ENCODE measurements around a stretch of chr6.

- RRBS: no CpG with 5 or more reads among the region's 2 CpGs
Observed at GRCh38 chr6:63806988-63807432, 171.4 kb downstream of the PHF3 start.

GRCh38 chr6:68559749-68560176 is 75.3 kb upstream of the ADGRB3 start:
- RRBS: no CpG with 5 or more reads among the region's 5 CpGs

DNA sequence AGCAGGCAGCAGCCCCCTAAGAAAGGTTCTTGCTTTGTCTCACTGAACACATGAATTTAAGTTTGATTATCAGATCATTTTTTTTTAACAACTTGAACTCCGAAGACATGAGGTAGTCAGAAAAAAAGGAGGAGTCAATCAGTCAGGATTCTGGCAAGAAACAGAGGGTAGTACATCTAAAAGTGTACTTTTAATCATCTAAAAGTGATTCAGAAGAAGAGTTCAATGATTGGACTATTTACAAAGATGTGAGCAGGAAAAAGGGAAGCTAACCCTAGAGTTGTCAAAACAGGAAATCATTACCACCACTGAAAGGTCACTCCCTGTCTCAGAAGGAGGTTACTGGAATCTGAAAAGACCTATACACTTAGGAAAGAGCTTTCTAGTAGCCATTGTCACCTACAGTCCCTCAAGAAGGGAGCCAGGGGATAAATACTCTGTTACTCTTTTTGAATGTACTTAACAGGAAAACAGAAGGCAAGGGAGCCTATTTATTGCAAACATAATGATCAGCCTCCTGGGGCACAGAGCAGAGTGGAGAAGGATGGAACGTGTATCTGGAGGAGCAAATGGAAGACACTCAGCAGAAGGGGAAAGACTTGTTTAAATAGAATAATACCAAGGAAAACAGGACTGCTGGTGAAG is 16.7 kb upstream of the LMBRD1 start:
- RRBS: no CpG with 5 or more reads among the region's 2 CpGs

DNA sequence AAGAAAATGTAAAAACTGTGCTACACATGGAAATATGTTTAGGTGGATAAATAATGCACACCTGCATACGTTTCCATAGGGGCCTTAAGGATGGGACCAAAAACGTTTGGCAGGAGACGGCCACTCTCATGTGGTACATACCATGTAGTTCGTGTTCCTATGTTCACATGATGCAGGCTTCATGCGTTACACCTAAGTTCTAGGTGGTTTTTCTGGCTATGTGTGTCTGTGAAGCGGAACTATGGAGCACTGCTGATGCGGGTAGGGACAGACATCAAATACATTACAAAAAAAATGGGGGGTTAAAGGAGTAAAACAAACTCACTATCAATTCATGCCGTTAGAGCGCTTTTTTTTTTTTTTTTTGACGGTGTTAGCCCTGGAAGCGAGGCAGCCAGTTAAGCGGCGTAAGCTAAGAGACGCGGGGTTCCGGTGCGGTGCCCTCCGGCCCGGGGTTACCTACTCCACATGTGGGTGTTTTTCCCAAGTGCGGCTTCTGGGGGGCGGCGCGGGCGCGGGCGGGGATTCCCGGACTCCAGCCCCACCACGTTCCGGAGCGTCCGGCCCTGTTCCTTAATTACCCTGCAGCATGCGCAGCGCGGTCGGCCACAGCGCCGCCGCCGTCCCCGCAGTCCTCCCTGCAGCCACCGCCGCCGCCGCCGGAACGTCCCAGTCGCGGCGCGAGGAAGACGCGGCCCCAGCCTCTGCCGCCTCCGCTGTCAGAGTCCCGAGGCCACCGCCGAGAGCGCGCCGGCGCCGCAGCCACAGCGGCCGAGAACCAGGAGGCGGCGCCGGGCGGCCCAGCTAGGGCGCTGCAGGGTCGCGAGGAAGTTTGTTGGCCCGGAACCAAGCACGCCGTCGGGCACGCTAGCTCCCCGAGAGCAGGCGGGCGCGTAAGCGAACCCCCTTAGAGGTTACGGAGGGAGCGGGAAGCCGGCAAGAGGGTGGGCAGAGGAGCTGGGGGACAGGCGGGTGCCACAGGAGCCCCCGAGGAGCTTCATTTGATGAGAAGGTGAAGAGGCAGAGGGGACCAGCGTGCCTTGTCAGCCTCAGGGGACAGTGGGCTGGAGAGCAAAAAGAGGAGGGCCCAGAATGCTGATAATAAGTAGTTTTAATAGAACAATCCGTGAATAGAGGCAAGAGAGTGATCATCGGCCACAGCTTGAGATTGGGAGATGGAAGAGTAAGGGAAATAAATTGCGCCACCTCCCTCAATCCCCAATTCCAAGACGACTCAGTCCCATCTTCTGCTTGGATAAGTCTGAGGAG is 823 bp downstream of the COL19A1 start:
- RRBS: under 1% methylated on average over 43 of the region's 91 CpGs

DNA sequence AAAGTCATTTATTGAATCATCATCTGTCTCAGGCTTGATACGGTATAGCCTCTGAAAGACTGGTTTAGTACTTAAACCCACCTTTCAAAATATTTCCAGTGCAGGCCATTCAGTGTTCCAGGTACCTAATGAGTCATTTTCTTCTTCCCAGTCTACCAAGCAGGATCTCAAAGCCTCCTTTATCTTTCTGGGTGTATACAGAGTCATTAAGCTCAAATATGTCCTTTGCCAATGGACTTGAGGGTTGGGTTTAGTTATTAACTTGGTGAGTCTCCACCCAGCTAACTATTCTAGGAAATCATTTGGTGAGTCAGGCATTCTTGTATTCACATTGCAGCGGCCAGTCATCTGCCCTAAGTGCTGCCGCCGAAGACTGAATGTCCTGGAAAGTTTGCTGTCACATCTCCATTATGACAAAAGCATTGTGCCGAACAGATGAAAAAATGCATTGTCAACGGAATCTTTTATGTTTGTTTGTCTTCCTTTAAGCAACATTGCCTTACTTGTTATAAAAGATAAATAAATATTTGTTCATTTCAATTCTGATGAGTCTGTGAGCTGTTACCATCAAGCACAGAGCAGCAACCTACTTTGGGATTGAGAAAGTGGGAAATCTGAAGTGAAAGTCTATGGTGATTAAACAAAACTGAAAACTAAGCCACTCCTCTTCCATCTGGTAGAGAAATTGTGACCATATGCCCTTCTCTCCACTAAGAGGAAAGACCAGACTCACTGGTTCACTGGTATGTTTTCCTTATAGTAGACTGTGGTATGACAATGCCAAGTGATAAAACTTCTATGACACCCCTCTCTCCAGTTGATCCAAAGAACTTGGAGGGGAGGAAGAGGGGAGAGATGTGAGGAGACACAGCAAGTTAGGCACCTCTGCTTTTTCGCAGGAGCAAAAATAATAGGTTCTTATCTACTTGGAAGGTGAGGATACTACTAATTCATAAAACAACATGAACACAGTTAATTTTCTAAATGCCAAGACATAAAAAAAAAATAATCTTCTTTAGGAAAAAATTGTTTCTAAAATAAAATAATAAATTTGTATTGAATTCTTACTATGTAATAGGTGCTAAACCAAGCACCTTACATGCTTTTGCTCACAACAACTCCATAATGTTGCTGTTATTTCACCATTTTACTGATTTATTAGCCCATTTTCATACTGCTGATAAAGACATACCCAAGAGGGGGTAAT is 14.0 kb upstream of the FAM135A start:
- RRBS: no CpG with 5 or more reads among the region's 7 CpGs

GRCh38 chr6:71250136-71250817 is 38.3 kb upstream of the OGFRL1 start:
- RRBS: no CpG with 5 or more reads among the region's 4 CpGs

- RRBS: no CpG with 5 or more reads among the region's 11 CpGs
Observed at GRCh38 chr6:71301313-71302554, 13.1 kb downstream of the OGFRL1 start.

GRCh38 chr6:71306757-71307508 is 18.3 kb downstream of the OGFRL1 start:
- RRBS: no CpG with 5 or more reads among the region's 4 CpGs

DNA sequence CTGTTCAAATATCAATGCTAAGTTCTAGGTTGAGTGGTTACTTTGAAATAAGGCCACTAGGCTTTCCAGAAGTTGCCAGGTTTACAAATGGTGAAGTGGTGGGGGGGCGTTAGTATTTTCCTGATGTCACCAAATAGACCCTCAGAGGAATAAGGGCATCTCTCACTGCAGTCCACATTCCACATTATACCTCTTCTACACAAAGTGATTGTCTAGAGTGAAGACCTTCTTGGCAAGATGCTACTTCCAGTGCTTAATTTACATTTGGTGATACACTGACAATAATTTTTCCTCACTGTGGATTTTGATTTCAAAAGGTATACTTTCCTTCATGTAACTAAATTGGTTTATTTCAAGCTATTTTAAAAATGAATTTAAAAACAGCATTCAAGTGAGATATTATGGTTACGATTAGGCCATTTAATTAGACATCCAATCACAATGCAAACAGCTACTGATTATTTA is 129.3 kb downstream of the OGFRL1 start:
- RRBS: no CpG with 5 or more reads among the region's 2 CpGs

- RRBS: no CpG with 5 or more reads among the region's 3 CpGs
Observed at GRCh38 chr6:71478475-71479513, 190.2 kb downstream of the OGFRL1 start.

- RRBS: no CpG with 5 or more reads among the region's 5 CpGs
Observed at GRCh38 chr6:72560426-72561235, 61.2 kb upstream of the KCNQ5 start.

DNA sequence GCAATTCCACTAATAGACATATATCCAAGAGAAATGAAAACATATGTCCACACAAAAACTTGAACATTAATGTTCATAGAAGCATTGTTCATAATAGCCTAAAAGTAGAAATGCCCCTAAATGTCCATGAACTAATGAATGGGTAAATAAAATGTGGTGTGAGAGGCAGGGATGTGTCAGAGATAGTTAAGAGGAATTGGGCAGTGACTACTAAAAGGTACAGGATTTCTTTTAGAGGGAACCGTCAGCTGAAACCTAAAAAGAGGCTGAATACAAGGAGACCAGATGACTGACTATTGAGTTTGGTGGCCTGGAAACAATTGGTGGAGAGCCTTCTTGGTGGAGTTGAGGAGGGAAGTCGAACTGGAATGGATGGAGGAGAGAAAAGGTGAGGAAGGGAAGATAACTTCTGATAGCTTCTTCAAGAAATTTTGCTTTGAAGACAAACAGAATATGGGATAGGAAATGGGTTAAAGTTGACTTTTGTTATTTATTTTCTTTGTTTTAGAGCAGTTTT is 146.2 kb downstream of the KCNQ5 start:
- RRBS: no CpG with 5 or more reads among the region's 2 CpGs

DNA sequence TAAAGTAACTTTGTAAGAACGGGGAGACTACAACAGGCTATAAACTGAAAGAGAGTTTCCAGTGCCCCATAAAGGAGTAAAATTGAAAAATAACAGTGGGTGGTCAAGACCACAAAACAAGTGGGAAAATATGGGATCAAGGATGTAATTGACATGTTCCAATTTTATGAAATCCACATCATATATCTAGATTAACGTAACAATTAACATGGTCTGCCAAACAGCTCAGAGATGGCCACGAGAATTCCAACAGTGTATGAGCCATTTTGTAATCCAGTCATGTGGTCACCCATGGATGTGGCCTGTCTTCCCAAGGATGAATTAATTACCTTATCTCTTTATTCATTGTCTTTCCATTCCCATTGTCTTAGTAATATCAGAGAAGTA is 194.6 kb downstream of the KCNQ5 start:
- RRBS: no CpG with 5 or more reads among the region's 3 CpGs

- RRBS: no CpG with 5 or more reads among the region's 7 CpGs
Observed at GRCh38 chr6:73644067-73644826, 9.5 kb downstream of the SLC17A5 start.

DNA sequence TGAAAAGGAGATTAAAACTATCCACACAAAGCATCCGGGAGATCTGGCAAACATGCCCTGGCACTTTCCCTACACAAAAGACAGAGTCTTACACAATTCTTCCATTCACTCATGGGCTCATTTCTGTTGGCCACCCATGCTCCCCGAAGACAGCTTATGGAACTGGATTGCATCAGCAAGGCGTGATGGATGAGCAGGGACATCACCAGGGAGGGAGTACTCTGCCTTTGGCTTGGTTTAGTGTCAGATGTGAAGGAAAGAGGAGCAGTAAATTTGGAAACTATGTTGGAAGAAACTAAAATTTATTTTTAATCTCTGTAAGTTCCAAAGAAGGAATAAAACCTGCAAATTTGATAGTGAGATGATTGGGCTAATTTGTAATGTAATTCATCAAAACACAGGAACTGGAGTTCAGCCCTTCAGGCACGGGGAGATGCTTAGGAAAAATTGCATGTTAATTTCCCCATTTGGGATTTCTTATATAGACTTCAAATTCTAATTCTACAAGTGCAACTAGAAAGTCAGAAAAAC is 379.4 kb downstream of the CD109 start:
- RRBS: no CpG with 5 or more reads among the region's 4 CpGs

- RRBS: no CpG with 5 or more reads among the region's 9 CpGs
Observed at GRCh38 chr6:75075869-75076535, 129.9 kb downstream of the COL12A1 start.

GRCh38 chr6:75204695-75205592 is 909 bp downstream of the COL12A1 start:
- RRBS: 1% methylated on average over 10 of the region's 53 CpGs

DNA sequence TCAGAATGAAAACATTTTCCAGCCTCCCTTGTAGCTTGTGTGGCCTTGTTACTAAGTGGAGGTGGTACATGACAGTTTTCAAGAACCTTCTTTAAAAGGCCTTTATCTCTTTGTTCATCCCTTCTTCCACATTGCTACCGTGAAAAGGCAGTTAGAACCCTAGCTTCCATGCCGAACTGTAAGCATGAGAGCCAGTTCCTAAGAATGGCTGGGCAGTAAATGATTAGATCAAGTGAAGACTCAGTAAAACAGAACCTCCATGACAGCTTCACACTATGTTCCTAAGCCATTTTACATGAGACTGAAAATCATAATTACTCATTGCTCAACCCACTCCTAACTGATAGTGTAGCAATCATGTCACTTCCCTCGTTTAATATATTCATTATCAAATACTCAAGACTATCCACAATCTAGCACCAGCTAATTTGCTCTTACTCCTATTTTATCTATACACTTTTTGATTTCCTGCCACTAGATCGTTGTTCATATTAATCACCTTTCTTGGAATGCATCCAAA is 6.2 kb downstream of the TMEM30A start:
- RRBS: no CpG with 5 or more reads among the region's 4 CpGs

- RRBS: no CpG with 5 or more reads among the region's 4 CpGs
Observed at GRCh38 chr6:75334152-75335020, 49.8 kb upstream of the TMEM30A start.

All from retinal pigment epithelial cell (primary cell).